Rectum (tissue), 1 donor: ENCODE measurements around a stretch of chr7.

DNA sequence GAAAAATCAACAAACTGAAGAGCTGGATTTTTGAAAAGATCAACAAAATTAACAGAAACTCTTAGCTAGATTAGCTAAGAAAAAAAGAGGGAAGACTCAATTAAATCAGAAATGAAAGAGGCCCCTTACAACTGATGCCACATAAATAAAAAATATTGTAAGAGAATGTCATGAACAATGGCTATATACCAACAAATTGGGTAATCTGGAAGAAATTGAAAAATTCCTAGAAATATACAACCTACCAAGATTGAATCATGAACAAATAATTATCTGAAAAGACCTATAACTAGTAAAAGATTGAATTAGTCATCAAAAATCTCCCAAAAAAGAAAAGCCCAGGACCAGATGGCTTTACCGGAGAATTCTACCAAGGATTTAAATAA lies 92.0 kb upstream of the FAM20C start:
- PRO-cap: no peak

GRCh38 chr7:129720-130456 lies 62.5 kb upstream of the FAM20C start:
- PRO-cap: no peak

DNA sequence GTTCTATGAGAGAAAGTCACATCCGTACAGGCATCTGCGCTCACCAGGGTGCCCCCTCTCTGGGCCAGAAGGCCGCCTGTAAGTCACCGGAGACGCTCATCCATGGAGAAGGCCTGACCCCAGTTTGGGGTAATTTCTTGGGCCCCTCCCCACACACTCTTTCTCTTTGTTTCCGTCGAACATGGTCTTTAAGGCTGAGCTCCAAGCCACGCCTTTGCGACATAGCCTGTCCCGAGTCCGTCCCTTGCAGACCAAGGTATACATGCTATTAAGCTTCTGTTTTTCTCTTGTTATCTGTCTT lies 4.3 kb upstream of the FAM20C start:
- PRO-cap: no peak

DNA sequence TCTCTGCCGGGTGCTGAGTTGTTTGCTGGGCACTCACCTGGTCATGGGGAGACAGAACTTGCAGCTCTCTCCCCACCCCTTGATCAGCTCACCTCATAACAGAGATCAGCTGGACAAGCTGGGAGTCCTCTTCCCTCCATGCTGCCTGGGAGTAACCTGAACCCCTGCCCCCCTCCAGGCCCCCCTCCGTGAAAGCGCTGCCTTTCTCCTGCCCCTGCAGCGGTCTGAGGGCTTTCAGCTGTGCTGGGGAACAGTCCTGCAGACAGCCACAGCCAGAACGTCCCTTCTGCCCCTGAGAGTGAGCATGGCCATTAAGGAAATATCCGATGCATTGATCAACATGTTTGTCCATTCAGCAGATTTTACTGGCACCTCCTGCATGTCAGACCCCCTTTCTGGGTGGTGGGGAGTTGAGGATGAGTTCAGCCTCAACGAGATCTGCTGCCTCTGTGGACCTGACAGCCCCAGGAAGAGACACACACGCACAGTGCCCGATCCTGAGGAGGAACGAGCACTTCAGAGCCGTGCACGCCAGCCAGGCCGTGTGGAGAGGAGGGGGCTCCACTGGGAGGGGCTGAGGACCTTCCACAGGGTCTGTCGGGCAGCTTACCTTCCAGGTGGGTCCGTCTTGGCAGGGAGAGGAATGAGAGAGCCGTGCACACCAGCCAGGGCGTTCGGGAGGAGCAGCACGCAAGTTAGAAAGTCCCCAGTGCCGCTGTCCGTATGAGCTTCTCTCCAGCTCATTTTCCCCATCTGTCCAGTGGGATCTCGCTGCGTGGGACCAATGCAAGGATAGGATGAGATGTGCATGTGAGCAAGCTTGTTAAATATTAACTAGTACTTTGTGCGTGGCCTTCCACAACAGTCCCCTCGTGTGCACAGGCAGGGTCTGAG lies 4.7 kb downstream of the FAM20C start:
- PRO-cap: no peak

DNA sequence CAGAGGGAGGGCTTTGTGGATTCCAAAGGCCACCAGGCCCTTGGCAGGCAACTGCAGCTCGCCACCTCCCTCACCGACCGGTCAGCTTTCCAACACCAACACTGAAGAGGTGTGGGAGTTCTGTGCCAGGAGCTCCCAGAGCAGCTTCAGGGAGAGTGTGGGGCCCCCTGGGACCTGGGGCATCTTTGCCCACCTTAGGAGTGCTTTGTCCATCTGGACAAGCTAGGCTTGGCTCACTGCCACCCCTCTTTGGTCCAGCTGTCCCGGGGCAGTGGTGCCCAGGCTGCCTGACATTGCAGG lies 5.2 kb downstream of the FAM20C start:
- PRO-cap: no peak

DNA sequence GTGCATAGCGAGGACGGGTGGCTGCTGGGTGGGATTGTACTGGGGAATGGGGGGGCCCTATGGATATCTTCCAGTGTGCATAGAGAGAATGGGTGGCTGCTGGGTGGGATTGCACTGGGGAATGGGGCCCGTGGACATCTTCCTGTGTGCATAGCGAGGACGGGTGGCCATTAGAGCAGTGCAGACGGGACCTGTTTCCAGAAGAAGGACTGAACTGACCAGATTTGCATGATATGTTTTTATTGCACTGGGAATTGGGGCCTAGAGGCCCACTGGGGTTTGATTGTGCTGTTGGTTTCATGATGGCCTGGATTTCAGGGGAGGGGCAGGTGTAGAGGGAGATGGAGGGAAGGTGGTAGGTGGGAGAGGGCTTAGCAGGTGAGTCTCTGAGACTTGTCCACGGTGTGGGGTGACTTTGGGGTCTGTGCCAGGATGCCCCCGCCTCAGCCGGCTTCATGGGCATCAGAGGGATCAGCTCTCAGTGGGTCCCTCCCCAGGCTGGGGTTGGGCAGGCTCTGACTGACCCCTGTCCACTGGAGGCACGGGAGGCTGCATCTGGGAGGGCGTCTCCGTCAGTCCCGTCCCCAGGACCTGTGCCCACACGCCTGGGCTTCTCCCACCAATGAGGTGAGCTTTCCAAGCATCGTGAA lies 10.4 kb downstream of the FAM20C start:
- PRO-cap: no peak

DNA sequence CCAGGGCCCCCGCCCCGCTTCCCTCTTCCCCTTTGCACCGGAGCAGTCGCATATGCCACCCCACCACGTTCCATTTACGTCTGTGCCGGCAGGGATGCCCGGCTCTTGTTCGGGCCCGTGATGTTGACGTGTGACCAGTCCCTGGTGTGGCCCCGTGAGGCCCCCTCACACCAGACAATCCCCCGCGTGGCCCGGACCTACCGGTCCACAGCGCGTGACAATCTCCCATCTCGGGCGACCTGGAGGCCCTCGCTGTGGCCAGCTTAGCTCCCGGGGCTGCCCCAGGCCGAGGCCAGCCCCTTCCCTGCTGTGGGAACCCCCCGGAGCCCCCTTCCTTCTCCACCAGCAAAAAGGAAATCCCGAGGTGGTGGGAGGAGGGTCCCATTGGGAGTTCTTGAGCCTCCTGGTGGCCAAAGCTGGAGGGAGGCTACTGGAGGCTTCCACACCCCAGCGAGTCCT lies 15.2 kb downstream of the FAM20C start:
- PRO-cap: no peak

GRCh38 chr7:236730-237953 lies 44.8 kb downstream of the FAM20C start:
- PRO-cap: no peak

DNA sequence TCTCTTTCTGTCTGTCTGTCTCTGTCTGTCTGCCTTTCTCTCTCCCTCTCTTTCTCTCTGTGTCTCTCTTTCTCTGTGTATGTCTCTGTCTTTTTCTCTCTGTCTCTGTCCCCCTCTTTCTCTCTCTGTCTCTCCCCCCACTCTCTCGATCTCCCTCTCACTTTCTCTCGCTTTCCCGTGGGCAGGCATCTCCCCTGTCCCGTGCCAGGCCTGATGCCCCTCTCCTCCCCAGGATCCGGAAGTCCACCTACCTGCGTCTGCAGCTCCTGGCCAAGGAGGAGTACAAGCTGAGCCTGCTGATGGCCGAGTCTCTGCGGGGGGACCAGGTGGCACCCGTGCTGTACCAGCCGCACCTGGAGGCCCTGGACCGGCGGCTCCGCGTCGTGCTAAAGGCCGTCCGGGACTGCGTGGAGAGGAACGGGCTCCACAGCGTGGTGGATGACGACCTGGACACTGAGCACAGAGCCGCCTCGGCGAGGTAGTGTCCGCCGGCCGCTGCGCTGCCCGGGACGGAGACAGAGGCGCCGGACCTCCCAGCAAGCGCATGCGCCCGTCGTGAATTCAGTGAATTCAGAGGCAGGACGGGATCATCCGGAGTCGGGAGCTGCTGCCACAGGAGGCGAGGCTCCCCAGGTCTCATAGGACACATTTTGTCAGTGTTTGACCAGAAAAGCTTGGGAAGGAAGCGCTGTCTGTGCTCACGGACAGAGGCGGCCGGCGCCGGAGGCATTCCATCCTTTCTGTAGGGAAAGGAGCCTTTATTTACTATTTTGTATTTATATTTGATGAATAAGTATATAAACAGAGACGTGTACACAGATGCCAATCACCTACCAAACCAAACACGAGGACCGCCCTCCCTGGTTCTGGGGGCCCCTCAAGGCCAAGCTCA lies 30.2 kb upstream of the FOXL3 start:
- PRO-cap: no peak

- PRO-cap: unidirectional peak, minus-strand start at chr7:306398
These were observed 16.3 kb downstream of the FOXL3 start for GRCh38 chr7:306315-306609.

- PRO-cap: unidirectional peak, minus-strand start at chr7:323966
These were observed 33.8 kb downstream of the FOXL3 start for GRCh38 chr7:323765-324262.

DNA sequence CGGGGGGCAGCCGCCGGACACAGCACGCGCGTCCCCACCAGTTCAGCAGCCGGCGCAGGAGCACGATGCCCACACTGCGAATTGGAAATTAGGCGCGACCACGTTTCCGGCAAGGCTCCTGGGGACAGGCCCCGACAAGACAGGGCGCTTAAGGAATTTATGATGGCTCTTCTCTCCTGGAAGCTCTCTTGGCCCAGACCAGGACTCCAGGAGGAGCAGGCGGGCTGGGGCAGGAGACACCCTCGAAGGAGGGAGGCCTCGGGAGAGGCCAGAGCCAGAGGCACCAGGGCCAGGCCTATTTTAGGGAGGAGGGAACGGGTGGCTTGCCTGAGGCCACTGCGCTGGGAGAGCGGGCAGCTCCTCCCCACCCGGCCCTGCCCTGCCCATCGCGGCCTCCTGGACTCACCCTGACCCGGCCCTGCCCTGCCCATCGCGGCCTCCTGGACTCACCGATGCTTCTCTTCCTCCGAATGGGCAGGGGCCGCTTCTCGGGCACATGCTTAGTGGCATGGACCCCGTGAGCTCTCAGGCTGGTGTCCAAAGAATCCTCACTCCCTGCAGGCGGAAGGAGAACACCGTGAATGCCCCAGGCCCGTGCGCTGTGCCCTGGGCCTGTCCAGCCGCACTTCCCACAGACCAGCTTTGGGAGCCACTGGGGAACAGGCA lies 7.6 kb downstream of the PDGFA start:
- PRO-cap: bidirectional peak, plus-strand start at position 465 of the sequence, minus-strand start at position 376 of the sequence

DNA sequence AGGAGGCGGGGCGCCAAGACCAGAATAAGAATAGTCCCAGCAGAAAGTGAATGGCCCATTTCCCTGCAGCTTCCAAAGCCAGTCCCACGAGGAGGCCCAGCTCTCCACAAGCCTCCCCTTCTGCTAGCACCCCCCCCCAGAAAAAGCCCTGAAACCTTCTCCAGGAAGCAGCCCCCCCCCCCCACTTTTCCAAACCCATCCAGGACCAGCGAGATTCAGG lies 3.9 kb downstream of the PDGFA start:
- PRO-cap: no peak

DNA sequence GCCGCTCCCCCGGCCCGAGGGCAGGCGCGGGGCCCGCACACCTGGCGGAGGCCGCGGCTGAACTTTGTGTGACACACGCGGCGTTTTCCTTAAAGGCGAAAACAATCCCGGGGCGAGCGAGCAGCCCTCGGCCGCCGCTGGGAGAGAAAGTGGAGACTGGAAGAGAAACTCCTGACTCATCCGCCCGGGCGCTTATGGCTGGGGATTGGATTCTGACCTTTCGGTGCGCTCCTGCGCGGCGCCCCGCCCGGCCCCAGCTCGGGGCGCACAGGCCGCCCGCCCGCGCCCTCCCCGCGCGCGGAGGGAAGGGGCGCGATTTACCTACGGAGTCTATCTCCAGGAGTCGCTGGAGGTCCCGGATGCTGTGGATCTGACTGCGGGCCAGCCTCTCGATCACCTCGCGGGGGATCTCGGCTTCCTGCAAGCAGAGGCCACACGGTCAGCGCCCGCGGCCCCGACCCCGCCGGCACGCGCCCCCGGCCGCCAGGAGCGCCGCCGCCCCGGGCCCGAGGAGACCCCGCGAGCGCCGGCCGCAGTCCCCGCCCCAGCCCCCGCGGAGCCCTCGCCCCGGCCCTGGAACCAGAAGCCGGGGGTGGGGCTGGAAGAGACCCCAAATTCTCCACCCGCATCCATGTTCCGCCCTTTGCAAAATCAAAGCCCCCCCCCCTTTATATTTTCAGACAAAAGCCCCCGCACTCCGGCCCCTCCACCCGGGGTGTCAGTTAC lies 2.4 kb downstream of the PDGFA start:
- PRO-cap: bidirectional peak, plus-strand start at position 256 of the sequence, minus-strand start at position 151 of the sequence; bidirectional peak, plus-strand start outside the sequence, minus-strand start at position 541 of the sequence

DNA sequence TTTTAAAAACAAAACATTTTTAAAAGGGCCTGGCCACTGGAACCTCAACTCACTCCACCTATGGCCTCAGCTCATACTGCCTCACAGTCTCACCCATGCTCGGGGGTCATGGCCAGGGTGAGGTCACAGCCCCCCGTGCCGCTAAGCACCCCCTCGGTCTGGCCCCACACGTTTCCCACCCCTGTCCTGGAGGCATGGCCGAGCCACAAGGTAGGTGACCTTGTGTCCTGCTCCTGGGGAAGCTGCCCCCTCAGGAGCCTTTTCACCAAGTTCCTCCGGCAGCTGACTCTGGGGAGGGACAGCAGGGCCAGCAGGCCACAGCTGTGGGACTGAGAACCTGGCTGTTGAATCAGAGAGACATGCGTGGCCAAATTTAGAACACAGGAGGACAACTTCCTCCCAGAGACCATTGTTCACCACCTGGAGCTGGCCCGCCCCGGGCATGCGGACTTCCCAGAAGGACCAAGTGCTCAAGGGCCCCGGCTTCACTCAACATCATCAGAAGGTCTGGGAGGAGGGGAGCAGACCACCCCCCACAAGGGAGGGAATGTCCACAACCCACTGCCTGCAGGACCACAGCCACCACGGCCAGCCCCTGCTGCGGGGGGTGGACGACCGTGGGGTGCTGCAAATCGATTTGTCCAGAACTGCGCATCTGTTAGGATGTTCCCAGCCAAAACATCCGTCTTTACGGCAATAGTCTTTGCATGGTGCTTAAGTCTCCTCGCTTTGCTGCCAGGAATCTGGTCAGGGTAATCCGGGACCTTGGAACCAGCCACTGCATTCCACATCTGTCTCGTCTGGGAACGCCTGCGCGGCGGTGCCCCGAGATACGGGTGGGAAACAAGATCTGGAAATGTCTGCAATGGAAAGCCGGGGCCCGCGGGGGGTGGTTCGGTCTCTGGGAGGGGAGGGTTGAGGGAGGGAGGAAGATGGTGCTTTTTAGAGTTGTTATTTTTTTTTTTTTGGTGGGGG lies 48.7 kb upstream of the PDGFA start:
- PRO-cap: no peak

- PRO-cap: no peak
These were observed 54.5 kb upstream of the PDGFA start for GRCh38 chr7:574189-574465.

DNA sequence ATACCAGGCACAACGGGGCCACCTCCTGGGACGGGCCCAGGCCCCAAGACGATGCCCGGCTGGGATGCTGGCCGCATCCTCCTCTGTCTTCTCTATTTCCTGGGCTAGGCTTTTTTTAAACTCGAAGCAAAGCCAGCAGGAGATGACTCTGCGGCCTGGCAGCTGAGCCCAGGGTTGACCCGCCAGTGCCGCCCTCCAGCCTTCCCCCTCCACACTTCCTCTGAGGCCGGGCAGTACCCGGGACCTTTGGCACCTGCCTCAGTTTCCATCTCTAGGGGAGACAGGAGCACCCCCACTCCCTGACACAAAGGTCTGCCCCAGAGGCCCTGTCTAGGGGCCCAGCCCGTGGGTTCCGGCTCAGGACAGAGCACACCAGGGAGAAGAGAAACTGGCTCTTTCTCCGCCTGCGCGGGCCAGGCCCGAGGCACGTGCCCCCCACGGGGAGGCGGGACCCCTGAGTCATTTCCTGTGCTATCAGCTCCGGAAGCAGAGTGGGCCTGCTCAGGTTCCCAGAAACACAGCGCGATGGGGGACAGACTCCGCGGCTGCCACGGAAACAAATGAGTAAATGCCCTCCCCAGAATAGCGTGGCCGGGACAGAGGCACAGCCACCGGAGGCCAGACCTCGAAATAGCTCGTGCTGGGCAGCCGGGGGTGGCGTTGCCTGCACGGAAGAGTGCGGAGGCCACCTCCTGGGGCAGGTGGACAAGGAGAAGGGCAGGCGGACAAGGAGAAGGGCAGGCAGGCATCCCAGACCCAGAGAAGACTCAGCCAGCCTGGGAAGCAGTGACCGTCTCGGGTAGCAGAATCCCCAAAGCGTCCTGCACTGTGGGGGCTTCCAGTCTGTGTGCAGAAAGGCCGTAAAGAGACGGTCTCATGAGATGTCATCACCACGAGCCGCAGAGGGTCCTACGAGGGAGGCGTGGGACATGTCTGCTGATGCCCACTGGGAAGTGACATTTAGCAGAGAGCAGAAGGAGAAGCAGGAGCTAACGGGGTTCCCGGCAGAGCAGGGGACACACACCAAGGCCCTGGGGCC lies 84.8 kb upstream of the PDGFA start:
- PRO-cap: bidirectional peak, plus-strand start at position 520 of the sequence, minus-strand start at position 364 of the sequence

DNA sequence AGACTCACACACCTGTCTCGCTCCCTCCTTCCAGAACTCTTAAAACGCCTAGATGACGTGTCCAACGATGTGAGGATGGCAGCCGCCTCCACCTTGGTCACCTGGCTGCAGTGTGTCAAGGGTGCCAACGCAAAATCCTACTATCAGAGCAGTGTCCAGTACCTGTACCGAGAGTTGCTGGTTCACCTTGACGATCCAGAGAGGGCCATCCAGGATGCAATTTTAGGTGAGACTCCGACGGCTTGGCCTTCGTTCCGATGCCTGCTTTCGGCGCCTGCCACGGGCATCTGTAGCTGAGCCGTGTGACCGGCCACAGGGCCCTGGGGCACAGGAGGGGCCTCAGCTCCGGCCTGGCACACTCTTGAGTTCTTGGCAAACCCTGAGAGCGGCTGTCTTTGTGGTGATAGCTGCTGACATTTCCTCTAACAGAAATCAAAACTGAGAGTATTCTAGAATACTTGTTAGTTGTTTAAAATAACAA lies 52.3 kb upstream of the SUN1 start:
- PRO-cap: no peak

GRCh38 chr7:816562-817194 lies 15.6 kb upstream of the SUN1 start:
- PRO-cap: bidirectional peak, plus-strand start at chr7:816643, minus-strand start at chr7:816352; bidirectional peak, plus-strand start at chr7:816982, minus-strand start at chr7:816947

DNA sequence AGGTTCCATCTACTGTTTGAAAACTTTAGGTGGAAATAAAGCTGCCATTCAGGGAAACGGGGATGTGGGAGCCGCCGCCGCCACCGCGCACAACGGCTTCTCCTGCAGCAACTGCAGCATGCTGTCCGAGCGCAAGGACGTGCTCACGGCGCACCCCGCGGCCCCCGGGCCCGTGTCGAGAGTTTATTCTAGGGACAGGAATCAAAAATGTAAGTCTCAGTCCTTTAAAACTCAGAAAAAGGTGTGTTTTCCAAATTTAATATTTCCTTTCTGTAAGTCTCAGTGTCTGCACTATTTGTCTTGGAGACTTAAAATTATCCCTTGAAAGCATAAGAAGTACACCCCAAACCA lies 11.0 kb downstream of the SUN1 start:
- PRO-cap: unidirectional peak, minus-strand start at position 92 of the sequence